ENCODE data around the genes SMIM17, ZNF587 and RPS5.

- PRO-cap = no peak
Observed at GRCh38 chr19:56297348-56297934, 17.2 kb downstream of the ZSCAN5A start.

DNA sequence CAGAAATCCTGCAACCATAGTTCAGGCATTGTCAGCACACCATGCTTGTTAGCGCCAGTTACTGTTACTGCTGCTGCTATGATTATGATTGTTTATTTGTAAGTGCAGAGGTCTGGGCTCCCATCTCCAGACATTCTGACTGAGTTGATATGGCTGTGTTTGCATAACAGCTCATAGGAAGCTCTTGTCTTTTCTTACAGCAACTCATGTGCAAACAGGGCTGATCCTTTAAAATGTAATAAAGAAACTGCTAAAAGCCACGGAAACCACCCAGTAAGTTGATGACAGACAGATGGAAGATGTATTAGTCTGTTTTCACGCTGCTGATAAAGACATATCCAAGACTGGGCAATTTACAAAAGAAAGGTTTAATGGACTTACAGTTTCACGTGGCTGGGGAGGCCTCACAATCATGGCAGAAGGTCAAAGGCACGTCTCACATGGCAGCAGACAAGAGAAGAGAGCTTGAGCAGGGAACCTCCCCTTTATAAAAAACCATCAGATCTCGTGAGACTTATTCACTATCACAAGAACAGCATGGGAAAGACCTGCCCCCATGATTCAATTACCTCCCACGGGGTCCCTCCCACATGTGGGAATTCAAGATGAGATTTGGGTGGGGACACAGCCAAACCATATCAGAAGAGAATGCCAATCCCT, 1.6 kb downstream of the ZSCAN5A start:
- PRO-cap = no peak

GRCh38 chr19:56566754-56567253, 464 bp upstream of the ZNF470 start:
- PRO-cap = no peak

- PRO-cap = no peak
Observed at GRCh38 chr19:56642938-56643357, at the start of gene SMIM17. Gene SMIM17 (plus strand): TSS chr19:56643159.

DNA sequence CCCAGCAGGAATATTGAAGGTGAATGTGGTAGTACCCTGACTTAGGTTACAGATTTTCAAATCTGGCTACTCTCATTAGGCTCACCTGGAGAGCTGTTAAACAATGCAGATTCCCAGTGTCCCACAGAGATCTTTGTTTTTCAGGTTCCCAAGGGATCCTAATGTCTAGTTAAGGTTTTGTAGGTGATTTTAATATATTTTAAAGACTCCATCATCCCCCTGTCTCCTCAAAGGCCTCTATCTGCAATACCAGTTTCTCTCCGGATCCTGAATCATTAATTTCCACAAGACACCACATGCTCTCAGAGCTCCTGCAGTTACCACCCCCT, 1.7 kb upstream of the PEG3 start:
- PRO-cap = no peak

DNA sequence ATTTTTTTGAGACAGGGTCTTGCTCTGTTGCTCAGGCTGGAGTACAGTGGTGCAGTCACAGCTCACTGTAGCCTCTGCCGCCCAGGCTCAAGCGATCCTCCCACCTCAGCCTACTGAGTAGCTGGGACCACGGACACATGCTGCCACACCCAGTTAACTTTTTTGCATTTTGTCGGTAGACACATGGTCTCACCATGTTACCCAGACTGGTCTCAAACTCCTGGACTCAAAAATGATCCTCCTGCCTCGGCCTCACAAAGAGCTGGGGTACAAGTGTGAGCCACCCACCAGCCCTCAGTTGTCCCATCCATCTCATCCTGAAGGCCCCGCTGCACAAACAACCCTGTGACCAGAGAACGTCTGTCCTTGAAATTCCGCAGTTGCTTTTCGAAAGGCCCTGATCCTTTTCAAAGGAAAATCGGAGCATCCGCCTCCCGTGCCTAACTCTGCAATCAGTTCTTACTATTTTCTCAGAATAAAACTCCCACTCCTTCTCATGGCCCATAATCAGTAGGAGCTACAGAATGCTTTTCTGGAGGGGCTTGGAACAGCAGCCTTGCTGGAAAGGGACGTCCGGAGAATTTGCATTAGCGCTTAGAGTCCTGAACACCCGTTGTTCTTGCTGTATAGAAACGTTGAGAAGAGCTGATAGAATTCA, 138.3 kb upstream of the USP29 start:
- PRO-cap = no peak

- PRO-cap = no peak
Observed at GRCh38 chr19:57002155-57002624, 117.6 kb upstream of the USP29 start.

DNA sequence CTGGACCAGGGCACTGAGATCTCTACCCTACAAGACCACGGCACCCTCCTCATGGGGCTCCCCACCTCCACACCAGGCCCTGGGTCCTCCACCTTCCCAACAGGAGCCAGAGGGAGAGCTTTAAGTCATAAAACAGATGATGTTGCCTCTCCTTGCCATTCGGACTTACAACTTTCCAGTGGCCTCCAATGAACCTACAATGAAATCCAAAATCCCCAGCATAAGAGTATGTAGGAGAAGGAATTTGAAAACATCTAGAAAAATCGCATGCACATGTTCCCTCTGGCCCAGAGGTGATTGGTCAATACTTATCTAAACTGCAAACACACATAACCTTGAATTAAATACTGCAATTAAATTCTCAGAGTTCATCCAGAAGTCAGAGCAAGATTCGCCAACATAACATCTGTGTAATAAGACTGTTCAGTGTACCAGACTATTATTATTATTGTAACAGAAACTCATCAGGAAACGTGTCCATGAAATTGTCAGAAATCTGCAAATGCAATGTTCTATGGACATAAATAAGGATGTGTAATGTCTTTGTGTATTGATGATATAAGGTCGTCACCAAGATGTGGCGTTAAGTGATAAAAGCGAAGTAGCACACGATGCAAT, 82.2 kb upstream of the USP29 start:
- PRO-cap = no peak

- PRO-cap = no peak
Observed at GRCh38 chr19:57193703-57194806, 2.8 kb downstream of the ZNF264 start.

DNA sequence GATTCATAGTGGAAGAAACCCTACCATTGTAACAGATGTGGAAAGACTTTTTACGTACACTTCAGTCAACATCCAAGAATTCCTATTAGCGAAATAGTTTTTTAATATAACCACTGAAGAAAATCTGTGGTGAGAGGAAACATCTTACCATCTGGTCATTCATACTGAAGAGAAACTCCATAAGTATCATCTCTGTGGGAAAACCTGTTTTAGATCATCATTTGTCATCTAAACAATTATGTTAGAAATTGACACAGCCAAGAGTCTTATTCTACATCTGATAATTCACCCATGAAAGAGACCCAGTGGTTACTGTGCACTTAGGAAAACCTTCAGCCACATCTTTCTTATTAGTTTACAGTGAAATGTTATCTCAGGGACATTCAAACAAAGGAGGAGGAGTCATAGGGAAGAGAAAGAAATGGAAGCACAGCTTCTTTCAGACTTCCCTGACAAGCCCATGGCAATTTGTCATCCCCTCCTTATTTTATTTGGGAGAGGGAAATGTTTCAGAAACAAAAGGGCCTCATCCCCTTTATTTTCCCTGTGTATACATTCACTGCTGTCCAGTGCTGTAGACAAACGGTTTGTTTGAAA, 12.0 kb downstream of the ZNF460 start:
- PRO-cap = no peak

DNA sequence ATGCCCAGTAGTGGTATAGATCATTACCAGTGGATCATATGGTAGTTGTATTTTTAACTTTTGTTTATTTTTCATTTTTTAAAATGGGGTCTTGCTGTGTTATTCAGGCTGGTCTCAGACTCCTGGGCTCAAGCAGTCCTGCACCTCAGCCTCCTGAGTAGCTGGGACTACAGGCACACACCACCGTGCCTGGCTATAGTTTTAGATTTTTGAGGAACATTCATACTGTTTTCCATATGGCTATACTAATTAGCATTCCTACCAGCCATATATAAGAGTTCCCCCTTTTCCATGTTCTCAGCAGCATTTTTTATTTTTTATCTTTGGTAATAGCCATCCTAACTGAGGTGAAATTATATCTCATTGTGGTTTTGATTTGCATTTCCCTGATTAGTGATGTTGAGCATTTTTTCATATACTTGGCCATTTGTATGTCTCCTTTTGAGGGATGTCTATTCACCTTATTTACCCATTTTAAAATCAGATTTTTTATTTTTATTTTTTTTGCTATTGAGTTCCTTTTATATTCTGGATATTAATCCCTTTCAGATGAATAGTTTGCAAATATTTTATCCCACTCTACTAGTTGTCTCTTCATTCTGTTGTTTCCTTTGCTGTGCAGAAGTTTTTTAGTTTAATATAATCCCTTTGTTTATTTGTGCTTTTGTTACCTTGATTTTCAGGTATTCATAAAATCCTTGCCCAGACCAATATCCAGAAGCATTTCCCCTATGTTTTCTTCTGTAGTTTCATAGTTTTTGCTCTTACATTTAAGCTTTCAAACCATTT, 14.0 kb downstream of the ZNF460 start:
- PRO-cap = no peak

- PRO-cap = no peak
Observed at GRCh38 chr19:57394068-57395033, 4.7 kb downstream of the ZNF548 start.

DNA sequence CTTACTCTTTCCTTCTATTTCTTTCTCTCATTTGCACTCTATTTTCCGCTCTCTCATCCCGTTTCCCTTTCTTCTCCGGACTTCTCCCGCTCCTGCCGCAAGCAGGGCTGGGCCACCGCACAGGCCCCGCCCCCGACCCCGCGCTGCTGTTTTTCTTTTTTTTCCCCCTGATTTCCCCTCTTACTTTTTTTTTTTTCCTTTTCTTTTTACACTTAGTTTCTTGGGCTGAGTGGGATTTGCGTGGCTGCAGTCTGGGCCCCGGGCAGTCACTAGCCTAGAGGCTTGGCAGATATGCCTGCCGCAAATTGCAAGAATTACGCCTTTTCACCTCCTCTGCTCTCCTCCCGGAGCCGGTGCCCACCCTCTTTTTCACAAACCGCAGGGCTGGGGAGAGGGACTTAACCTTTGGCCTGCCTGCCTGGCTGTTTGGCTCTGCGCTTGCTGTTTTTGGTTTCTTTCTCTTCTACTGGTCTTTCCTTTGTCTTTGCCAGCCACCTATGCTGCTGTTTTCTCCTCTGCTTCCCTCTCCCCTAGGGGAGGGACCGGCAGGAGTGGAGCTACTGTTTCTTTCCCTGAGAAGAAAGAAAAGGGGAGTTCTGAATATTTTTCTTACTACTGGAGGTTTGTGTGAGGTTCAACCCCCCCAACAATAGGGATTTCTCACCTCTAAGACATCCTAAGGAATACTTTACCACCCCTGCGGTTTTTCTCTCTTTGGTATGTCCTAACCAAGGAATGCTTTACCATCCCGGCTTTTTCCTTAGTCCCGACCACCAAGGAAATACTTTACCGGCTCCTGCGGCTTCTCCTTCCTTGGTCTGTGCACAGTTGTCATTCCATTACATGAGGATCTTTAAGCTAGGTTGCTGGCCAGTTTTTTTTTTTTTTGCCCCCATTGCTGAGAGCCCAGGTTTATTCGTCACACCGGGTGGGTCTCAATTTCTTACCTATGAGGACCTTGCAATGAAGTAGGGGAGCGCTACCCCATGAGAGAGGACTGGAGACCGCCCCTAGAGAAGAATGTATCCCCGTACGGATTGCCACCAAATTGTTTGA, 10.9 kb downstream of the ZNF552 start:
- PRO-cap = bidirectional peak, plus-strand start at position 526 of the sequence, minus-strand start at position 532 of the sequence

- PRO-cap = no peak
Observed at GRCh38 chr19:57841256-57841827, 8.3 kb upstream of the ZNF587 start.

DNA sequence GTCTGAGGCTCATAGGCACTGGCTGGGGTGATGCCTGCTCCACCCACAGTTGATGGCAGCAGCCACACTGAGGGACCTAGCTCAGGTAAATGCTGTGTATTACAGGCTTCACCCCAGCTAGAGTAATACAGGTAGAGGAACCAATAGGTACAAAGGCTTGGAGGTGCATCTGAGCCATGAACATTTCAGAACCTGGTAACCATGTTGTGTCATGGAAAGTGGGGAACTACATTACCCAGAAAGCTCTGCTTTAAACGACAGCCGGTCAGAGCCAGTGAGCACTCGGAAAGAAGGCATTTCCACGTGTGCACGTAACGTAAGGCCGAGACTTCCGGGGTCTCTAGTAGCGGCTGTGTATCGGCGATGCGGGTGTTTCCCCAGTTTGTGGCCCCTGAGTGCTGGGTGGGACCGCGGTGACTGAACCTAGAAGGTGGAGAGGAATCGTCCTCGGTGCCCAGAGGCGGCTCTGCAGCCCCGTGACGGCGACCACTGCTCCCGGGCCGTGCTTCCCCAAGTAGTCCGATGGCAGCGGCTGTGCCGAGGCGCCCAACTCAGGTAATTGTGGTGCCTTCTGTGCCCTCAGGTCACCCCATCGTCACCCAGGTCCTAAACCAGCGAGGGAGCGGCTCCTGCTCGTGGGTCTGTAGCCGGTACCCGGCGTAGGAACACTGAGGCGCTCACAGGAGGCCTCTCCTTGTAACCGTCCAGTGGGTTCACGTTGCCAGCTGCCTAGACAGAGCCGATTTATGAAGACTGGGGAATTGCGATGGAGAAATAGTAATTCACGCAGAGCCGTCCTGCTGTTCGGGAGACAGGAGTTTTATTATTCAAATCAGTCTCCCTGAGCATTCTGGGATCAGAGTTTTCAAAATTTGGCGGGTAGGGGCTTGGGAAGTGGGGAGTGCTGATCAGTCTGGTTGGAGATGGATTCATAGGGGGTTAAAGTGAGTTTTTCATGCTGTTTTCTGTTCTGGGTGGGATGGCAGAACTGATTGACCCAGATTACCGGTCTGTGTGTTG, at the start of gene ZNF587:
ZNF587 (plus strand) TSS at position 343 of the 1,020 bp plus-strand sequence.
- PRO-cap = bidirectional peak, plus-strand start at position 319 of the sequence, minus-strand start at position 284 of the sequence

- PRO-cap = unidirectional peak, plus-strand start at chr19:58003364
Observed at GRCh38 chr19:58003001-58003769, 565 bp upstream of the ZNF606 start.

DNA sequence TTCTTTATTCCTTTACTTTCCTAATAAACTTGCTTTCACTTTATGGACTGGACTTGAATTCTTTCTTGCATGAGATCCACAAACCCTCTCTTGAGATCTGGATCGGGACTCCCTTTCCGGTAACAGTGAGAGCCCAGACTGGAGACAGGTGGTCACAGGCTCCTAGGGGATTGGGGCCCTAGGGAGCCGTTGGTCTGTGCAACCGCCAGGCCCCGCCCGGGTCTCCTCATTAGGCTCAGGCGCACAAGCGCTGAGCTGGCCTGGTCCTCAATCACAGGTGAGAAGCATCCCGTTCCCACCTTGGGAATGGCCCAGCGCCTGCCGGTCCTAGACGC, 10.8 kb upstream of the ZNF544 start:
- PRO-cap = no peak

- PRO-cap = bidirectional peak, plus-strand start at chr19:58327309, minus-strand start at chr19:58327236
Observed at GRCh38 chr19:58327133-58327892, 519 bp downstream of the ZSCAN22 start.

- PRO-cap = no peak
Observed at GRCh38 chr19:58385653-58386244, 1.3 kb upstream of the RPS5 start.

DNA sequence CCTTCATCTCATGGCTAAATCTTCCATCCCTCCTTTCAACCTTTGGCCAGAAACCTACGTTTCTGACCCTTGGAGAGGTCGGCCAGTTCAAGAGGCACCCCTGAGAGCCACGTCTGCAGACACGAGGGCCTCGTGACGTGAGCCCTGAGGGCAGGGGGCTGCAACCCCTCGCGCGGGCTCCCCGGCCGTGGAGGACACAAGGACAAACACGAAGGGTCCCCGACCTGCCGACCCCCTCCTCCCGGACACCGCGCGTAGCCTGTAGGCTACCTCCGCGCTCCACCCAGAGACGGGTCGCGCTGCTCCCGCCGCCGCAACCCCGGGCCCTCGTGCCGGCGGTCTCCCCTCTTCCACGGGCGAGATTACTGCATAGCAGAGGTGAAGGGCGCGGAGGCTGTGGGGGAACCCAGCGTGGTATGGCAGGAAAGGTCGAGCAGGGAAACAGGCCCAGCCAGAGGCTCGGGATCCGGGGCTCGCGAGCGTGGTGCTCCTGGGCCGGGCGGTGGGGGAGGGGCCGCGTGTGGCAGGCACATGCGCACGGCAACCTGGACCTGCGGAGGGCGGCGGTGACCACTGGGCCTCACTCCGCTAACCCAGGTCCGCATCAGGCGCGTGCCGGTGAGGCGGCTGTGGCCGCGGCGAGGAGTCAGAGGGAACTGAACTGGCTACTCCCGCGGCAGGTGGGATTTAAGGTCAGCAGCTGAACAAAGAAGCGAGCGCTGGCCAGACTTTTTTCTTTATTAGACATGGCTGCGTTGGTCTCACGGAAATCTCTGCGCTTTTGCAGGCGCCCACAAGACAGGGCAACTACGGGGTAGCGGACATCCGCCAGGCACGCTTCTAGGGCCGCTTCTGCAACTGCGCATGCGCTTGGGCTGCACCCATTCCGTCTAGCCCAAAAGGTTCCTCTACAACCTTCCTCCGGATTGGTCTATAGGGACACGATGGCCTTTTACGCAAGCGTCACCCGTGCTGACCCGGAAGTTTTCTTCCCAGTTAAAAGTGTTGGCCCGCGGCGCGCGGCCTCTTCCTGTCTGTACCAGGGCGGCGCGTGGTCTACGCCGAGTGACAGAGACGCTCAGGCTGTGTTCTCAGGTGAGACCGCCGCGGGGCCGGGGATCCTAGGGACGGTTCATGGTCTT, at the start of gene RPS5:
RPS5 (plus strand) TSS at position 1,025 of the 1,142 bp plus-strand sequence.
- PRO-cap = bidirectional peak, plus-strand start at position 554 of the sequence, minus-strand start at position 483 of the sequence; bidirectional peak, plus-strand start at position 1,025 of the sequence, minus-strand start at position 856 of the sequence

Data from jejunum (tissue), 1 donor.